Smooth muscle cell (in vitro differentiated cells): ENCODE measurements around the genes AGT and EXOC8.

GRCh38 chr1:230713806-230714742 is at the start of gene AGT:
TSS of gene AGT (minus strand) at chr1:230714122.
- RAMPAGE, long total RNA: no peak

GRCh38 chr1:230739802-230740210 is 7.4 kb upstream of the CAPN9 start:
- RAMPAGE, long total RNA: no peak

DNA sequence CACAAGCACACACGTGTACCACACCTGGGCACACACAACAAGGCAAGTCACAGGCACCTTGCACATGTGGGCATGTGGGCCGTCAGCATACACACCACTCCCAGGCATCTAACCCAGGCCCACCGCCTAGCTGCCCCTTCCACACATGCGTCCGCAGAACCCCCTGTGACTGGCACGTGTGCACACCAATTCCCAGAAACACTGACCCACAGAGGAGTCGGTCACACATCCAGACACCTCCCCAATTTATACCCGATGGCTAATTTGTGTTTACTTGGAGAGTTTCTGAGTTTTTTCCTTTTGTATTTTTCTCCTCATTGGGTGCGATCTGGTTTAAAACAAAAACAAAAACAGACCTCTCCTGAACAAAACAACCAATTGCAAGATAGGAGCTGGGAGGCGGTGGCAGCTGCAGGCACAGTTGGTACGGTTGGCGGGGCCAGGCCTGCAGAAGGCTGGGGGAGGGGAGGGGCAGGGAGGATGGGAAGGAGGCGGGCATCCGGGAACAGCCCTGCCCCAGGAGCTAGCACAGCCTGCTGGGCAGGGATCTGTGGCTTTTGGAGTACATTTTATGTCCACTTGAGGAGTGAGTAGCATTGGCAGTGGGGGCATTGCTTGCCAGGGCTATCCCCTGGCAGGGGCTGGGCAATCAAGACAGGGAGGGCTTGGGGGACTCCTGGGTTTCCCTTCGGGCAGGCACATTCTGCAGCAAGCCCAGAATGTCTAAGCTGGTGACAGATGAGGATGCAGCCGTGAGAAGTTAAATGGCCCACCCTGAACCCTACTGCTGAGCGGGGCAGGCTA is 5.1 kb downstream of the CAPN9 start:
- RAMPAGE, long total RNA: no peak

GRCh38 chr1:230806828-230807511 is 59.8 kb downstream of the CAPN9 start:
- RAMPAGE, long total RNA: no peak

GRCh38 chr1:230863425-230864019 is 4.8 kb downstream of the C1orf198 start:
- RAMPAGE, long total RNA: no peak

GRCh38 chr1:230869467-230870017 is 1.2 kb upstream of the C1orf198 start:
- RAMPAGE, long total RNA: no peak

DNA sequence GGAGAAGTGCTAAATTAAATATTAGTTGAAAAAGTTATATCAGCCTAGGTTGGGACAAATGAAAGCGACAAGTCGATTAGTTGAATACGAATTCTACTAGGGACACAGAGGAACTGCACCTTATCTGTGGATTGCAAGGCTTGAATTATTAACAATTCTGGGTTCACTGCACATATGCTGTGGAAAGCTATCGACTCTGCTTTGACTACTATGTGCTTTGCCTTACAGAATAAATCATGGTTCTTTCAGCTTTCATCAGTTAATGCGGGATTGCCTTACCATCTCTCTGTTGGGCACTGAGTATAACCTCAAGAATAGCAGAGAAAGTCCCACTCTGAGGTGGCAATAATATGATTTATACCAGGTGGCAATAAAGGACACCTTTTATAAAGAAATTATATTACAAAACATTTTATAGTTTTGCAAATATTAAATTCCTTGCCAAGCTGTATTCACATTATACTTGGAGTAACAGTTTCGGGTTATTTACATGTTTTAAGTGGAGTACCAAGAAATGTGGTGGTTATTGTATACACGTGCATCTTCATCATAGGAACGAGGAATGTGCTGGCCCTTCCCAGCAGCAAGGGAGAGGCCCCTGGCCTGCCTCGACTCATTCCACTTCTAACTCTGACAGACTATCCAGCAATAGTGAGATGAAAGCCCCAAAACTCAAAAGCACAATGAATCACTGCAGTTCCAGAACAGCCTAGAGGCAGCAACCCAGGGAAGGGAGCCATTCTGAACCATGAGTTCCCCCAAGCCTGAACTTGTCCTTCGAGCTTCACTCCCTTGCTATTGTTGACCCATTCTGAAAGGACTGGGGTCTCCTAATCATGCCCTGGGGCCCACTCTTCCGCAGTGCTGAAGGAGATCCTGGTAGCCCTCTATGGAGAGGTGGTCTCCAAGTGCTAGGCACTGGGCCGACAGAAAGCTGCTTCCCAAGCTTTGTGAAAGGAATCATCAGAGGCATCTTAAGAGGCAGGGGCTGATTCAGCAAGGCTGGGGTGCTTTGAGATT is 23.2 kb downstream of the FAM89A start:
- RAMPAGE, long total RNA: no peak

- RAMPAGE, long total RNA: no peak
Observed at GRCh38 chr1:231040904-231041543, 970 bp upstream of the FAM89A start.

DNA sequence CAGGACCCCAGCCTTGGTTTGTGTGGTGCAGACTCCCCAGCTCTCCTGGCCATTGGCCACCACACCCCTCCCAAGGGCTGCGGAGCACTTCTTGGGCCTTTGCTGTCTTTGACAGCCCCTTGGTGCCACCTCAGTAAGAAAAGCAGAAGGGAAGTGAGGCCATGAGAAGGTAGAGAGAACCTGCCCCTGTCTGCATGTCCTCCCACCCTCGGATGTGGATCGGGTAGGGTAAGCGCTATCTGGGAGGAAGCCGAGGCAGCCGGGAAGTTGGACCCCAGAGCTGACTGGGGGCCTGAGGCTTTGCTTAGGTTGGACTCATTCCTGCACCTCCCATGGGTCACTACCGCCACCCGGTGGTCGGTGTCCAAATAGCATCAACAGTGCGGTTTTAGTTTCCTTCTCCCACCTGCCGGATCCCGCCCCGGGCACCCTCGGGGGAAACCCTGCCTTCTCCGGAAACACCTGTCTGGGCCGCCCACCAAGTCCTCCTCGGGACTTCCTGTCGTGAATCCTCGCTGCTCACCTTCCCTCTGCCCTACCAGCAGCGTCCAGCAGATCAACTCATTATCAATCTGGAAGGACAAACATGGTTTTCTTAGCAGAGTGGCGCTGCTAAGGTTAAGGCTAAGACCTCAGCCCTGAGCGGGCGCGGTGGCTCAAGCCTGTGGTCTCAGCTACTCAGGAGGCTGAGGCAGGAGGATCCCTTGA is 29.7 kb downstream of the C1orf131 start:
- RAMPAGE, long total RNA: no peak

DNA sequence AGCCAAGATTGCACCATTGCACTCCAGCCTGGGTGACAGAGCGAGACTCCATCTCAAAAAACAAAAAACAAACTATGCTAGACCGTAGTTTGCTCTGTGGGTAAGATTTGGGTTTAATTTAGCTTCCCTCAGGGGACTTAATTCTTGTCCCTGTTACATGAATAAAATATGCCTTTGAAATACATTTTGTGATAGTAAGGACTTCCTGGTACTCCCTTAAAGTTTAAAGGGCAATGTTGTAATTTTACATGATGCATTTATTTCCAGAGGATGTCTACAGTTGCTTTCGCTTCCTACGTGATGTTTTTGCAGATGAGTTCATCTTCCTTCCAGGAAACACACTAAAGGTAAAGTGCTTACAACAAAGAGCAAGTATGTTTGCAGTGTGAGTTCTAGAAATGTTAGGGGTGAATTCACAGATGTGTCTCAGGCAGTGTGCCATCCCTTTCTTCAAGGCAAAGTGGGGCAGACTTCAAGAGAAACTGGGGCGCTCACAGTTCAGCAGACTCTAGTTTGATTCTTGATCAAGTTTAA is 31.1 kb downstream of the GNPAT start:
- RAMPAGE, long total RNA: no peak

GRCh38 chr1:231337349-231337909 is at the start of gene EXOC8:
TSS of gene EXOC8 (minus strand) at chr1:231337852.
- RAMPAGE, long total RNA: no peak

DNA sequence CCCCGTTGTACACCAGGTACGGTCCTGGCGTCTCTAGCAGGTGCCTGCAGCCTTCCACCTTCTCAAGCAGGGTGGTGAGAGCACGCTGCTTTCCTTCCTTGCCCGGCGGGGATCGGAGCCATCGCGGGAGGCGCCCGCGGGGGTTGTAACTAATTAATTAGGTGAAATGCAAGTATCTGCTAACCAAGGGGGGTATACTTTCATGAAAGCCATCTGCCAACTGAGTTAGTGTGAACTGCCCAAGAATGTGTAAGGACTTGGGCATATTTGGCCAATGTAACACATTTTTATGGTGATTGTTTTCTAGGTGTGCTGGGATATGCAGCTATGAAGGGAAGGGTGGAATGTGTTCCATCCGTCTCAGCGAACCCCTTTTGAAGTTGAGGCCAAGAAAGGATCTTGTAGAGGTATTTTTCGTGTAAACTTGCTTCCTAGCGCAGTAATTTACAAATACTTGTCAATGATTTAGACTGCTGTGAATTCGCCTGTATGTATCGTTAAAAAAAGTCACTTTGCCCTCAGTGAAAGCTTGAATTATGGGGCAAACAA is 1.4 kb downstream of the SPRTN start:
- RAMPAGE, long total RNA: no peak

DNA sequence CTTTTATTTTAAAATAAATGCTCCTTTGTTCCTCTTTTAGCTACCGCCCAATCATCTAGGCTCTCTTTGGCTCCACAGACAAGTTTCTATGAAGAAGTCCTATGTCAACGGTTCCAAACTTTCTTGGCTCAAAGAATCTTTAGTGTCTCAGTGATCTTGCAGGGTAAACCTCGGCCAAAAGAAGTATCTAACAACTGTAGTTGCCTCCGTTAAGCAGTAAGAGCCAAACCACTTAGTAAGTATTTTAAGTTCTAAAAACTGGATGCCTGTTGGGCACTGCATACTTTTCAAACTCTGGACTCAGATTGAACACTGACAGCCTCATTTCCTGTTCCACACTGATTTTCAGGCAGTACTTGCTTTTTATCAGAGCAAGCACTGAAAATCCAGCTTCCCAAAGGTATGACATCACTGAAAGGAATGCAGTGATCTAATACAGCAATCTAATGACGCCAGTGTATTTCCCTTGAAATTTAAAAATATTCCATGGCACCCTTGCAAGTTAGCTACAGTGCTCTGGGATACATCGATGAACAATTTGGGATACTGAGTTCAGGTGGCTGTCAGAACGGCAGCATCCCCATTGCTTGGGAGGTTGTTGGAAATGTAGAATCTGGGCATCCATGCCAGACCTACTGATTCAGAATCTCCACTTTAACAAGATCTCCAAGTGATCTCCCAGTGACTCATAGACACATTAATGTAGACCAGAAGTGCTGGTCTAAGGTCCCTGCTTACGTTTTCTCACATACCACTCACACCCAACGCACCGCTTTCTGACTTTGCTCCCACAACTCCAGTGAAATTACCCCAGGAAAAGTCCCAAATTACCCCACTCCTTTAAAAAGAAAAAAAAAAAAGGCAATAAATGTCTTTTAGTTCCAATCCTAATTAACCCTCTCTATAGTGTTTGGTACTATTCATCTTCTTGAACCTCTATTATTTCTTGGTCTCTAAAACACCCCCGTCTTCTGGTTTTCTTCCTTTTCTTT is 26.6 kb downstream of the EGLN1 start:
- RAMPAGE, long total RNA: no peak

GRCh38 chr1:231396838-231397358 is 25.2 kb downstream of the EGLN1 start:
- RAMPAGE, long total RNA: no peak

- RAMPAGE, long total RNA: no peak
Observed at GRCh38 chr1:231627074-231627895, 695 bp downstream of the DISC1 start.

DNA sequence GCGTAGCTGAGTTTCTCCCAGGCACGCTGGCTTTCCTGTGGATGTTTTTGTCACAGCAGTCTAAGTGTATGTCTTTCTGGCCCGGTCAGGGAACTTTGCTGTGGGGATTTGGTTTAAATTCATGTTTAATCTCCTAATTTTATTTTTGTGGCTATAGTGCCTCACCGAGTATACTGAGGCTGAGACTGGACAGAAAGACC is 292.7 kb downstream of the DISC1 start:
- RAMPAGE, long total RNA: no peak

- RAMPAGE, long total RNA: no peak
Observed at GRCh38 chr1:231971323-231971881, 344.8 kb downstream of the DISC1 start.

- RAMPAGE, long total RNA: no peak
Observed at GRCh38 chr1:232590808-232591386, 39.0 kb downstream of the SIPA1L2 start.

DNA sequence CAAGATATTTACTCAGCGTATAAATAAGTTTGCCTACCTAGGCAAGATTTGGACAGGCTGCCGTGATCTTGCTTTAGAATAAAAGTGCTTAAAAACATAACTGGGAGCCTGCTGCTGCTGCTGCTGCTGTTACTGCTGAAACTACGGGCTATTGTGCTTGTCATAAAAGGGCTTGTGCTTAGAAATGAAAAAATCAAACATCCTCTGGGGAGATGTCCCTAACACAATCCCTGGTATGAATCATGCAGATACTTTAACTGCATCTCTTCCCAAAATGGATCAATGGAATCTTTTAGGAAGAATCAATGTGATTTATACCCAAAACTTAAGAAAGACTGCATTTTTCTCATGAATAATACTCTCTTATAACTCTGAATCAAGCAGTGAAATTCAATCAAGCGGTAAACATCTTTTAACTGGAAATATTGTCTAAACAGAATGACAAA is 1.9 kb downstream of the SIPA1L2 start:
- RAMPAGE, long total RNA: no peak

DNA sequence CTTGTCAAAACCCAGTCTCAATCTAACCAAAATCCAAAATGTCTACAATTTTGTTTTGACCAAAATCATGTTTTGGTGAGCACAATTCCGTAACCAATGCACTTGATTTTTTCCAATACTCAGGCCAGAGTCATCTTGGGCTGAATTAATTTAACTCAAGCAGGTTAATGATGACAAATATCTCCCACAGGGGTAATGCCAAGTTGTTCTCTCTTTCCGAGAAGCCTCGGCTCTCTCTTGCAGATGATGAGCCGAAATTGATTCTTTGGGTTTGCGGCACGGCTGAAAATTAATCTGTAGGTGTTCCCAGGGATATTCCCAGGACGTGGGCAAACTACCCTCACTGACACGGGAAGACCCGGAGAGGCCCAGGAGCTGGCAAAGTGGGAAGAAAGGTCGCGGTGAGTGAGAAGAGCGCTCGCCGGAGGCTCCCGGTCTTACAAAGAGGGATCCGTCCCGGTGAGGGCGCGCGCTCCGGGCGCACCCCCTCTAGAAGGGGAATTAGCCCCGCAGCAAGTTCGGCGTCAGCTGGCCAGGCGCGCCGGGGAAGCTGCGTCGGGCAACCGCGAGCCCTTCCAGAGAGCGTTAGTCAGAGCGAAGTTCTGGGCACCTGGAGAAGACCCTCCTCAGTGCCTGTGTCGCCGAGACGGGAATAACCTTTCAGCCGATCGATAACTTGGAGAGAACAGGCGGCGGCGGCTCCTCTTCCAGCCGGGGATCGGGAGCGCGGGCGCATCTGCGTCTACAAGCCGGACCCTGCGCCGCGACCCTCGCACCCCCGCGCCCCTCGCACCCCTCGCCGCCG is 785 bp downstream of the SIPA1L2 start:
- RAMPAGE, long total RNA: no peak